ENCODE data around the genes RIMS3 and NFYC.

DNA sequence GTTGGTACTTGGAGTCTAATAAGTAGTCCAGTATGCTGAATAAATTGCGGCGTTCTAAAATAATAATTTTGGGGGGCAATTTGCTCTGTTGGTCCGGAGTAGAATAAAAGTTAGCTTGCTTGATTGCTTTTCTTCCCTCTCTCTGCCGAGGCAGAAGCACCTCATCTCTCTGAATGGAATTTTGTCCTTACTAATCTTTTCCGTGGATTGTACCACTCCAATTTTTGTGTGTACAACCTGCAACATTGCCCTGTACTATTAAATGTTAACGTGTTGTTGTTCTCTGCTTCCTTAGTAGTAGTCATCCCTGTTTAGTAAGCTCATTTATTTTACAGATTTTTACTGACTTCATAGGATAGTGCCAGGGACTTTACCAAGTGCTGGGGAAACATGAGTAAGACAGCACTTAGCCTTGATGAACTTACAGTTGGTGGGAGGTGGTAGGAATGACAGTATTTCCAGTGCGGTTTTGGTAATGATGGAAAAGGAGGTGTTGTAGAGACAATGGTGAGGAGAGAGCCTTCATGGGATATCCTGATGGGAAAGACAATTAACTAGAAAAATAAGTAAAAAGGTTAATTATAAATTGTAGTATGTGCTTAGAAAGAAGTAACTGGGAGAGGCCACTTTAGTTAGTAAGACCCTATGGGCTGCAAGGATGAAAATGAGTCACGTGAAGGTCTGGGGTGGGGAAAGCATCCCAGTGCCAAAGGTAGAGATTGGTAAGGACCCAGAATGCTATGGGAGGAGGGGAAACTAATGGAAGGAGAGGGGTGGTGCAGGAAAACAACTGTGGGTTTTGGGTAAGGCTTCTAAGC lies 1.6 kb downstream of the RLF start:
- RRBS = no CpG with 5 or more reads among the region's 8 CpGs

- RRBS = no CpG with 5 or more reads among the region's 2 CpGs
Observed at GRCh38 chr1:40186353-40187059, 25.3 kb downstream of the RLF start.

DNA sequence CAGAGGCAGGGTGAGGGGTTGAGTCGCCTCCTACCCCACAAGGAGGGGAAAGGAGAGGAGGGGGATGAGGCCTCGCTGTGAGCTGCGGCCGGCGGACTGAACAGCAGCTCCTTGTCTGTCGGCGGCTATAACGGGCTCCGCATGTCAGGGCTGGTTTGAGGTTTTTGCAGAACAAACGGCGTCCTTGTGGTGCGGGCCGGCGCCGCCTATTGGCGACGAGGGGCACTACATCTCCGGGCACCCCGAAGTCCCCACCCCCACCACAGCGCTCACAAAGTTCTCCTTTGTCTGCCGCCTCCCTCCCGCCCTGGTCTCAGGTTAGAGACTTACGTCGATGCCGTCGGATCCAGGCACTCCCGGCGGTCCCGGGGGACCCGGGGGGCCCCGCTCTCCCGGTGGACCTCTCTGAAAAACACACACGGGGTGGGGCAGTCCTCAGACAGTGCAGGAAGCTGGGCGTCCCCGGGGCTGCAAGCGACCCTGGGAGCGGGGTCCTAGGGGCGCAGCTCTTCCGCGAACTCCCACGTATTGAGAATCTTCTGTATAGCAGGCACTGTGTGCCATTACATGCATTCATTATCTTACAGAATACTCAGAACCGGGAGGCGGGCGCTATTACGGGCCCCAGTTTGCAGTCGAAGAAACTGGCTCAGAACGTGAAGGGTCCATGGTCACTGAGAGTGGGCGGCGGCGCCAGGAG lies 1.7 kb downstream of the COL9A2 start:
- RRBS = 2% methylated on average over 17 of the region's 50 CpGs

GRCh38 chr1:40412573-40413295 lies 37.5 kb upstream of the ZFP69B start:
- RRBS = no CpG with 5 or more reads among the region's 12 CpGs

GRCh38 chr1:40413537-40414143 lies 36.6 kb upstream of the ZFP69B start:
- RRBS = no CpG with 5 or more reads among the region's 3 CpGs

GRCh38 chr1:40649362-40649561 lies 16.2 kb downstream of the RIMS3 start:
- RRBS = no CpG with 5 or more reads among the region's 4 CpGs

- RRBS = no CpG with 5 or more reads among the region's 36 CpGs
Observed at GRCh38 chr1:40653823-40654602, 11.5 kb downstream of the RIMS3 start.

GRCh38 chr1:40665068-40666348 lies at the start of gene RIMS3:
TSS of gene RIMS3 (minus strand) at chr1:40665682.
- RRBS = 1% methylated on average over 15 of the region's 69 CpGs

DNA sequence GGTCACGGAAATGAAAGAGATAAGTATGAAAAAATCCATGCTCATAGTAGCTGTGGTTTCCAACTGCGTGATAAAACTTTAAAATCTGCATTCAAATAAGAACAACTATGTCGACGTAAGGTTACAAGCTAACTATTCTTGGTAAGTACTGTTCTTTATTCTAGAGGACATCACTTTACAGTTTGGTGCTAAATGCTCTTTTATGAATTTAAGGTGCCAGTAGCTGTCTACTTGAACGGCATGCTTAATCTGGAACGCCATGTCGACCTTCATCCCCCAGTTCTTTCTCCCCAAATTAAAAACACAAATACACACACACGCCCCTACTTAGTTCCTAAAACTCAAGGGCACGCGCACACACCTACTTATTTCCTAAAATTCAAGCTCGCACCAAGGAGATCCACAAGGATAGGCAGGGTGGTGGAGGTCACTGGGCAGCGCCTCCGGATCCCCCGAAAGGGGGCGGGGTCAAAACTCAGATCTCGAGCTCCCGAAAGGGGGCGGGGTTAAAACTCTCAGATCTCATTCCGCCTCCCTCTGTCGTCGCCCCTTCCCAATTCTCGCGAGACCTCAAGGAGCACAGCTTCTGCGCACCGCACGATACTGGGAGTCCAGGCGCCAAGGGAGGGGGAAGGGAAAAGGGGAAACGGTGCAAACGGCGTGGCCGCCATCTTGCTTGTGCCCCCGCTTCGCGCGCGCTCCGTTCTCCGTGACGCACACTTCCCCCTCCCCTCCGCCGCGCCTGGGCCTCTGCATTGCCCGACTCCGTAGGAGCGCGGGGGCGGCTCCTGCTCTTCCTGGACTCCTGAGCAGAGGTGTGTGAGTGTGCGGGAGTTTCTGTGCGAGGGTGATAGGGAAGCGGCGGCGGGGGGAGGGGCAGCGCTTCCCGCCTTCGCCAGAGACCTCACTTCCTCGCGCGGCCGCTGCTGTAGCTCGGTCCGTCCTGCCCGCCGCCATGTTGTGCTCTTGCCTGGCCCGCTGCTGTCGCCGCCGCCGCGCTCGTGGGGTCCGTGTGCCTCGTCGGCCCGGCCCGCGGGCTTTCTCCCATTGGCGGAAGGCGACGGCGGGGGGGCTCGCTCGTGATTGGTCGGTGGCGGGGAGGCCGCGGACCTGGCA lies at the start of gene NFYC:
TSS of gene NFYC (plus strand) at position 652 of the 1,116 bp plus-strand sequence.
- RRBS = 0% methylated on average over 7 of the region's 86 CpGs

DNA sequence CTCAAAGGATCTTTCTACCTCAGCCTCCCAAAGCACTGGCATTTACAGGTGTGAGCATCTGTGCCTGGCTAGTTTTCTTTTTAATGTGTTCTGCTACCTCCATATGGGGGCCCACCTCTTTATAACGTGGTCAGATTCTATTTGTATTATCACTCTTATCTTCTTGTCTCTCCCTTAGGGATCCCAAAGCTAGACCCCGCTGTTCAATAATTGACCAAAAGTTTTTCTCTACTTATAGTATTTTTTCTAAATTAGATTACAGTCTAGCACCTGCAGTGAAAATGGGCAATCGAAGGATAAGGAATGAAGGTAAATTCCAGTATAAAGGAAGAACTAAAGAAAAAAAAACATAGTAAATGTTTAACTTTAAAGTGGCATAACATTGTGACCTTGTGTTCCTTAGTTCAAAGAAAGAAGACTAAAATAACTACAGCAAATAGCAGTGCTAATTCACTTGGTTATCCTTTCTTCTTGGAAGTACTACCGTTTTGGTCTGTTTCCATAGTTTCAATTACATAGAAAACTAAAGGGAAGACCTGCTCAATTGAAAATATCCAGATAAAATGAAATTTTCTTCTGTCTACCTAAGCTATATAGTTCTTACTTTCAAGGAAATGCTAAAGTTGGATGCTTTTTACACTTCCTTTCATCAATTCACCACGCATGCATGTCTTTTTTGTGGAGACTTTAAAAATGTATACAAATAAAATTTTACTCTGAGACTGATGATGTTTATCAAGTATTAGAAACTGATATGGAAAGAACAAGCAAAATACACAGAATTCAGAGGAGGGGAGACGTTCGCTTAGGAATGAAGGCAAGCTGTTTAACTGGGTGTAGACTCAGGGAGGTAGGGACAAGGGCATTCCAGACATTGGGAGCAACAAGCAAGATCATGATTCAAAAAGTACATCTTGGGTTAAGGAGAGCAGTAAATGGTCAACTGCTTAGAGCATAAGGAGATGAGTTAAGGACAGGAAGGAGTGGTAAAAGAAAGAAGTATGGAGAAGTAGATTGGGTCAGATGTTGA lies 24.3 kb downstream of the NFYC start:
- RRBS = no CpG with 5 or more reads among the region's 7 CpGs

- RRBS = 3% methylated on average over 19 of the region's 68 CpGs
Observed at GRCh38 chr1:40784044-40784562, 516 bp downstream of the KCNQ4 start.

GRCh38 chr1:40807300-40807624 lies 23.7 kb downstream of the KCNQ4 start:
- RRBS = no CpG with 5 or more reads among the region's 7 CpGs

- RRBS = under 1% methylated on average over 20 of the region's 63 CpGs
Observed at GRCh38 chr1:40861589-40861978, 579 bp downstream of the CITED4 start.

GRCh38 chr1:40864050-40864427 lies 1.9 kb upstream of the CITED4 start:
- RRBS = no CpG with 5 or more reads among the region's 3 CpGs

GRCh38 chr1:40898351-40898984 lies 36.3 kb upstream of the CITED4 start:
- RRBS = no CpG with 5 or more reads among the region's 5 CpGs

DNA sequence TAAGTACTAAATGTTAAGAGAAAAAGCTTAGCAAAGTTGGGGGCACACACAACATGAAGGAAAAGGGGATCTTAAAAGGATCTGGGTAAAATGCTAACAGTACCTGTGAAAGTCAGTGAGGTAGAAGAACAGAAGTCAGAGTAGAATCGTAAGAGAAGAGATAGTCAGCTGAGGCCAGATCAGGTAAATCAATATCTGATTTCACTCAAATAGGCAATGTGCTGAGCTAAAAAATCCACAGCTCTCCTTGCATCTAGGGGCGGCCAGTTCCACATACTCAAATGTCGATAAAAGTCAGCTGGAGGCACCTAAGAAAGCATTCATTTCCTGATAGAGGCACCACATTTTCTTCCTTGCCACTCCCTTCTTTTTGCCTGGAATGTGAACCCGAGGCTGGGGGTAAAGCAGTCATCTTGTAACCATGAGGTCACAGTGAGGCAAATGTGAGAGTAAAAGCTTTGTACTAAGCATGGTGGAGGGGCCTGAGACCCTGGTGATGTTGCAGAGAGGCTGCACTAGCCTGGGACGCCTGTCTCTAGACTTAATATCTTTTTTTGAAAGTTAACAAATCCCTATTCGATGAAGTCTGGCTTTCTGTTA lies 24.3 kb upstream of the CTPS1 start:
- RRBS = no CpG with 5 or more reads among the region's 6 CpGs

DNA sequence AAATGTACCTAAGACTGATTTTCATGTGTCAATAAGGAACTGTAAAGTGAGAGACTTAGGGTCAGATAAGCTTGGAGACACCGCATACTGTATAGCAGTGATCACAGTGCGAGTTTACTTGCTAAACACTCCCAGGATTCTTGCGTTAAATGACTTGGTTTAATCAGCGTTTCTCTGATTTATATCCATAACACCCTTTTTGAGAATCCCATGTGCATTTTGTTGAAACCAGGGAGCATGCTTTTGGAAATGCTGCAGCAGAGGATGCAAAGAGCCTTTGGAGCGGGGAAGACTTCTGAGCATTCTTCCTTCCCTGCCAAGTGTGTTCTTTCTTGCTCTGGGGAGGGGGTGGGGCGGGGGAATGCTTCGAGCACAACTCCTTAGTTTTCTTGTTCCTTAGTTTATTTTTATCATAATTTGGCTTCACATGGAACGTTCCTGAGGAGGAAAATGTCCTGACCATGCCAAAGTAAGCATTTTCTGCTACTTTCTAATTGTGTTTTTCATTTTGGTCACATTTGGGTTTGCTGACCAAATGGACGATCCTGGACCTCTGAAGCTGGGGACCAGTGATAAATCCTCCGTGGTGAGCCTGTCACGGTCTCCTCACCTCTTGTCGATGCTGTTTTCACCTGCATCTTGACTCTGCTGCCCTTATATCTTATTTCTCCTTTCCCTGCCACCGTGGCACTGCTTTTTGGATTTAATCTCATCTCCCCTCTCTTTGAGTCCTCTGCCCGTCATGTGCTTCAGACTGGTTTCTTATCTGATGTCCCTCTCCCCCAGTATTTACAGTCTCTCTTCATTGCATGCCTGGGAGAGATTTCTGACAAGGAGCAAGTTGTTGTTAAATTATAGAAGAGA lies 2.3 kb downstream of the CTPS1 start:
- RRBS = no CpG with 5 or more reads among the region's 14 CpGs

GRCh38 chr1:40987118-40987883 lies 7.8 kb downstream of the CTPS1 start:
- RRBS = no CpG with 5 or more reads among the region's 7 CpGs

GRCh38 chr1:41046354-41047076 lies 25.0 kb upstream of the SLFNL1 start:
- RRBS = no CpG with 5 or more reads among the region's 10 CpGs

DNA sequence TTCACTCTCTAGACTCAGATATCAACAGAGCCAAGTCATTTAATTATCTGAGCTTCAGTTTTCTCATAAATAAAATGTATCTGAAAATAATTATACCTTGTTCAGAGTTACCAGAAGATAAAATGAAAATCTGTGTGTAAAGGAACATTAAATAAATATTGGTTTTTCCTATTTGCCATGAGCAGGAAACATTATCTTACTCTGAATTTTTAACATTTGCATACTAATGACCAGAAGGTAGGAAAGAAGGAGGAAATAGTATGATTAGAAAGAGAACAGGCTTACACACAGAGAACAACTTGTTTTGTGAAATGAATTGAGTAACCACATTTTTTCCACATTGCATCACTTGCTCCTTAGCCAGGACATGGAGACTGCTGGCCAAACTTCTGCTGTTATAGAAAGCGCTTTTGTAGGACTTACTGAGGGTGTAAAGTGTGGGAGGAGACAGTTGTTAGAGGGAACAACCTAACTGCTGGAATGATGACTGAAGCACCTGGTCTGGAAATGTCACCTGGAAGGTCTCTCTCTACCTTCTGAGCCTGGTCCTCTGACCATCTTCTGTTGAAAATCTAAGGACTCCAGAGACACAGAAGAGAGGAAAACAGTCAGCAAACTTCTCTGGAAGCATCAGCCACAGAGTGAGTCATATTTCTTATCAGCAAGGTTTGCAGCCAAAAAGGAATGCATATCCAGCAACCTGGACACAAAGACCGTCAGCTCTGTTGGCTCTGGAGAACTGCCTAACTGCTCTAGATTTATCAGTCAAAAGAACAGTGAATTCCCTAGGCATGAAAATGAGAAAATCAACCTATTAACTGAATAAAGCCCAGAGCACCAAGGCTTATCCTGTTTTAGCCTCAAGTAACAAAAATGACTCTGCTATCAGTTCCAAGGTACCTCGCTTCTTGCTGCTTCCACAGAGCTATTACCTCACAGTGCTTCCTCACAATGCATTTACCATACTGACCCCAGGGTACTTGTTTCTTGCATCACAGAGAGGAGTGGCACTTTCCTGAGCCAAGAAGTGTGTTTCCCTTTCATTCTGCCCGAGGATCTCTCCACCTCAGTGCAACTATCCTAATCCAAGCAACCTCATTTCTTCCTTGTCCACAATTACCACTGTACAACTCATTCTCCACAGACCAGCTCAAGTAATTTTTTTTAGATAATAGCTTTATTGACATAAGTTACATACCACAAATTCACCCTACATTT lies 88.0 kb upstream of the SLFNL1 start:
- RRBS = no CpG with 5 or more reads among the region's 4 CpGs